ENCODE data around the gene HRCT1.

- PRO-cap = no peak
These were observed 91.1 kb upstream of the RUSC2 start for GRCh38 chr9:35398680-35399350.

- PRO-cap = no peak
These were observed 534 bp downstream of the RUSC2 start for GRCh38 chr9:35490428-35490862.

DNA sequence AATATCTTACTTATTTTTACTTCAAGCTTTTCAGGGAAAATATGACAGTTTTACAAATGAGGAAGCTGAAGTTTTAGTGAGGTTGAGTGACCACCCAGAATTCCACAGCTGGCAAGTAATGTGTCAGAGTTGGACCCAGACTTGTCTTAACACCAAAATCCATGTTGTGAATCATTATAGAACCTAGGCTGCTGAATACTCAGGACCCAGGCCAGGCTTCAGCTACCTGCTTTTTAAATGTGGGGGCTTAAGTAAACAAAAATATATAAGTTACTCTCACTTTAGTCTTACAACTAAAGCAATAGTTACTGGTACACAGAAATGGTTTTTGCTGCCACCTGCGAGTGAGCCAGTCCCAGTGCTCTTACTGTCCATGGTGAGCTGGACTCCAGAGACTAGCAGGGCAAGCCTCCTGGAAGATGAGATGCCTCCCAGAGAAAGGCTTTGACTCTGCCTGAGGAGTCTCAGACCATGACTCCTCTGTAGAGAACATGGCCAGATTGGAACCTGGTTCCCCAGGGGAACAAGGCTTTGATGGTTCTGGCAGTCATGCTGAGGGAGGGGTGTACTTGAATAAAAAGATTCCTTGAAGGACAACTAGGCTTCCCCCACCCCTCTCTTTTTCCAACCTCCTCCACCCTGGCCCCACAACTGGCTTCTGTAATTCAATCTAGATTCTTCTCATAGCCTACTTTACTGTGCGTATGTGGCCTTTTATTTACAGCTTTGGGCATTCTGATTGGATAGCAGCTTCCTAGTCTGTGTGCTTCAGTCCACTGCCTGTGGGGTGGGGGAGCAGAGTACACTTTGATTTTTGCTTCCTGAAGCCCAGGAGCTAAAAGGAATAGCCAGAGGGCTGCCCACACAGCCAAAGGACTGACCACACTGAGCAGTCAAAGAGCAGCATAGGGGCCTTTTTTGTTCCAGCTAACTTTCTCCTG lies 30.2 kb downstream of the RUSC2 start:
- PRO-cap = no peak

GRCh38 chr9:35605676-35606470 lies 811 bp downstream of the TESK1 start:
- PRO-cap = no peak

- PRO-cap = no peak
These were observed 539 bp downstream of the MSMP start for GRCh38 chr9:35753360-35754113.

- PRO-cap = no peak
These were observed 981 bp upstream of the NPR2 start for GRCh38 chr9:35790195-35791025.

- PRO-cap = no peak
These were observed 7.5 kb downstream of the NPR2 start for GRCh38 chr9:35798833-35799331.

DNA sequence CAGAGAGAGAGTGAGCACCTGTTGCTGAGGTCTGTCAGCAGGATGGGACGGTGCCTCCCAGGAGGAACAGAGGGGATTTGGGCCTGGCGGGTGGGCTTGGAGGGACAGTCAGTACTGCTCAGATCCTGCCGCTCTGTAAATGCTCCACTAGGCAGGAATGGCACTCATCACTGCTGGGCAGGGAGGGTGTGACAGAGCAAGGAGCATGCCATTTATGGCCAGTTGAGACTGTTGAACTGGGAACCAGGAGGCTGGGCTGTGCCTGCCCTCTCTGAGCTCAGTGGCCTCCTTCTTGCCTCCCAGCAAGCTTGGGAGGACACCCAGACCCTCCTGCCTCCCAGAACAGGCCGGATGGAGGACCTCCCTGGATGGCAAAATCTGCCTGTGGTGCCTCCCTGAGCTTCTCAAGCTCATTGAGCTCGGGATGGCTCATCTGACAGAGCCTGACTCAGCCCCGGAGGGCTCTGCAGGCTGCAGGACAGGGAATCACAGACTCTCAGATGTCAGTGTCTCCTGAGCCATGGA lies 749 bp upstream of the HRCT1 start:
- PRO-cap = no peak

GRCh38 chr9:35905716-35906337 lies at the start of gene HRCT1:
TSS of gene HRCT1 (plus strand) at chr9:35906202.
- PRO-cap = bidirectional peak, plus-strand start at chr9:35906222, minus-strand start at chr9:35906092

GRCh38 chr9:35971951-35972611 lies 14.1 kb upstream of the OR2S2 start:
- PRO-cap = no peak

DNA sequence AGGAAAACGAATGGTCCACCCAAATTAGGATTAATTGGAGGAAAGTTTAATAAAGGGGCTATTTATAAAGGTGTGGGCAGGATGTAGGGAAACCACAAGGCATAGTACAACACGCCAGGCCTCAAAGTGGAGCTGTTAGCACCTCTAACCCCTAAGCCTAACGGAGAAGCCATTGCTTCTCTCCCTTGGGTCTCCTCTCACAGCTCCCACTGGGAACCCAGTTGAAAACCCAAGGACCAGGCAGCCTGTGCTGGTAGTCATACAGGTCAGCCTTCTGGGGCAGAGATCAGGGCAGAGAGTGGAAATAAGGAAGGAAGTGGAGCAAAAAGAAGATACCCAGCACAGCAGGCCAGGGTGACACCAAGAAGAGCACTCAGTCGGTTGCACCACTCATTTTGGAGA lies 8.8 kb upstream of the GLIPR2 start:
- PRO-cap = no peak

- PRO-cap = no peak
These were observed 7.8 kb downstream of the GLIPR2 start for GRCh38 chr9:36144138-36144867.

DNA sequence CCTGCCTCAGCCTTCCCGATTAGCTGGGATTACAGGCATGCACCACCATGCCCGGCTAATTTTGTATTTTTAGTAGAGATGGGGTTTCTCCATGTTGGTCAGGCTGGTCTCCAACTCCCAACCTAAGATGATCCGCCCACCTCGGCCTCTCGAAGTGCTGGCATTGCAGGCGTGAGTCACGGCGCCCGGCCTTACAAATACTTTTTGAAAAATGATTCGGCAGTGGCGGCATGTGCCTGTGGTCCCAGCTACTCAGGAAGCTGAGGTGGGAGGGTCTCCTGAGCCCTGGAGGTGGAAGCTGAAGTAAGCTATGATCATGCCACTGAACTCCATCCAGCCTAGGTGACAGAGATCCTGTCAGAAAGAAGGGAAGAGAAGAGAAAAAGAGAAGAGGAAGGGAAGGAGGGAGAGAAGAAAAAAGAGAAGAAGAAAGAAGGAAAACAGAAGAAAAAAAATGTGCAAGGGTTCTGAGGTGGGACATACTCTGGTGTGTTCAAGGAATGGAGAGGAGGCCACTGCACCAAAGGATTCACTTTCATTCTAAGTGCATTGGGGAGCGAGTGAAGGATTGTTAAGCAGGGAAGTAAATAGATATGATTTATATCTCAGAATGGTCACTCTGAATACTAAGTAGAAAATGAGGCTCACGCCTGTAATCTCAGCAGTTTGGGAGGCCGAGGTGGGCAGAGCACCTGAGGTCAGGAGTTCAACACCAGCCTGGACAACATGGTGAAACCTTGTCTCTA lies 8.9 kb upstream of the CCIN start:
- PRO-cap = no peak

DNA sequence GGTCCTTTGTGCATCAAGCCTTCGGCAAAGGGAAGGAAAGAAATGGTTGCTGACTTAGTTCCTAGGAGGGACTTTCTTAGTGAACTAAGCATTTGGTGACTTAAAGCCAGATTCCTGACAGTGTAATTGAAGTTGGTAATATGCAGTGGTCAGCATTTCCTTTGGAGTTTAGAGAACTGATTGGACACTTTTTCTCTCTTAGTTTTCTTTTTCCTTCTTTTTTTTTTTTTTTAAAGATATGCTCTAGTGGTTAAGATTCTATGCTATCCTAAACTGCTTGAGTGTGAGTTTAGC lies 2.3 kb downstream of the CLTA start:
- PRO-cap = no peak

- PRO-cap = no peak
These were observed 6.1 kb downstream of the GNE start for GRCh38 chr9:36252254-36252518.

GRCh38 chr9:36316569-36317254 lies 58.5 kb upstream of the GNE start:
- PRO-cap = no peak

DNA sequence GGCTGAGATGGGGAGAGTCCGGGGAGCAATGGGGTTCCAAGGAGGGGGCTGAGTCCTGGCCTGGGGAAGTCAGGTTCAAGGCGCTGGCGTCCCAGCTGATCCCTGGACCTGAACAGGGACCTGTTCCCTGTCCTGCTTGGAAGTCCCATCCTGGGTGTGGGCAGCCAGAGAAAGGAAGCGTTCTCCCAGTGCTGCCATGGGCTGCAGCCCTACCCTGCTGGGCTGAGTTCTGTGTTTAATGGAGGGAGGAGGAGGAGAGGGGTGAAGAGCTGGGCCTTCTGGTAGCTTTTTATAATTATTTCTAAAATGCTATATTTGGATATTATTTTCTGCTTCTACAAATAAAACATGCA lies 61.0 kb upstream of the GNE start:
- PRO-cap = no peak

DNA sequence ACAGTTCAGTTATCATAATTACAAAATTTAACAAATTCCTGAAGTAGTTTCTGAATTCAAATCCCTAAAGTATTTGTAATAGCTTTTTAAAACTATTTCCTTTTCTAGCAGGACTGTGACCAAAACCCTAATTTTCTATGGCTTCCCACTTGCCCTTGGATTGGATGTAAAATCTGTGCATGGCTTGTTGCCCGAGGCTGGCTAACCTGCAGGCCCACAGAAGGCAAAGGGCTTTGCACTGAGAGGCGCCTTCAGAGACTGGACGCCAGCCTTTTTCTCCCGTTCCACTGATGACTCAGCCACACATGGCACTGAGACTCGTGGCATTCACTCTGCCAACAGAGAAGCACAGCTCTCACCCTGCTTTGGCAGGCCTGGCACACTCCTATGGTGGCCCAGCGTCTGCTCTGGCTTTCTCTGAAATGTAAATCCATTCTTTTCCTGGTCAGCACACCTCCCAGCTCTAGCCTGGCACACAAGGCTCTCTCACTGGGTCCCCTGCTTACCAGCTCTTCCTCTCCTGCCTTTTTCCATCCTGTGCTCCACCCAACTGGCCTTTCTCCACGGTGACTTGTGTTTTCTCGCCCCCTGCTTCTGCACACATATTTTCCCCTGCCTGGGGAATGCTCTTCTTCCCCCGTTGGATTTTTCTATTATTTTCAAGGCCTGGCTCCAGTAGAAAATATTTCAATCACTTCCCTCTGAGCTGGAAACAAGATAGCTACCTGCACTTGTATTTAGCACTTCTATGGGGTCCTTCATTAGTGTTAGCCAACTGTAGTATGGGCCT lies 5.9 kb upstream of the MELK start:
- PRO-cap = no peak

DNA sequence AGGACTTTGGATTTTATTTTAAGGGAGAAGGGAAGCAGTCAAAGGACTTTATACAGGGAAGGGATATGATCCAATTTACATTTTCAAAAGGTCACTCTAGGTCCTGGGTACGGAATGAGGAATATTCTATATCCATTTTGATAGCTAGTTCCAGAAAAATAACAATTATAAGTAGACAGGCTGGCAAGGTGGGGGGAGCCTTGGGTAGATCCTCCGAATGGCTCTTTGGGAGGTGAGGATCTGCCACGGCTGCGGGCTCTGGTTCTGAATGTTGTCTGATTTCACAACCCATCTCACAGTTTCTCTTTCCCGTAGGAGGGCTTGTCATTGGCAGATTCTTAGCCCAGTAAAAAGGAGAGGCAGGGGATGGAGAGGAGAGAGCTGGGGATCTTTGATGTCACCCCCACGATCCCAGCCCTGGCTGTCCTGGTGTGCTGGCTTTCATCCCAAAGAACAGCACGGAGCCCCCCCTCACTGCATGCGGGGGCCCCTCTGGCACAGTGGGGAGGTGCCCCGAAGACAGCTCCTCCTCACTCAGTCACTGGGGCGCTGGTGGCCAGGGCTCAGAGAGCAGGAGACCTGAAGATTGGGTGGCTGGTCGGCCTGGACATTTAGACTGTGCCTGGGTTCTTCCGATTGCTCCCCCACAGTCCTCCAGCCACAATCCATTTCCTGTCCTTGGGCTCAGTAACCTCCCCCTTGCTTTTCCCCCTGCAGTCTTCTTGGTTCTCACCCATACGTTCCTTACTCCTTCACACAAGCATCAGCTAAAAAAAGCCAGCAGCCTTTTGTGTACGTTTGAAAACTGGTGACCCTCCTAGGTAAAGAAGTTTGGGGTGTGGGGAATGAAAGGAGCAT lies 207.4 kb downstream of the MELK start:
- PRO-cap = no peak

- PRO-cap = no peak
These were observed 40.2 kb downstream of the PAX5 start for GRCh38 chr9:36993657-36994474.

Data from right cardiac atrium (tissue), 1 donor.